ENCODE measurements around a stretch of chr11.

- PRO-cap = no peak
Measured at GRCh38 chr11:95794817-95795405, 4.6 kb downstream of the CEP57 start.

- PRO-cap = no peak
Measured at GRCh38 chr11:96134421-96135152, 208.4 kb downstream of the MAML2 start.

- PRO-cap = no peak
Measured at GRCh38 chr11:96194071-96194814, 148.8 kb downstream of the MAML2 start.

DNA sequence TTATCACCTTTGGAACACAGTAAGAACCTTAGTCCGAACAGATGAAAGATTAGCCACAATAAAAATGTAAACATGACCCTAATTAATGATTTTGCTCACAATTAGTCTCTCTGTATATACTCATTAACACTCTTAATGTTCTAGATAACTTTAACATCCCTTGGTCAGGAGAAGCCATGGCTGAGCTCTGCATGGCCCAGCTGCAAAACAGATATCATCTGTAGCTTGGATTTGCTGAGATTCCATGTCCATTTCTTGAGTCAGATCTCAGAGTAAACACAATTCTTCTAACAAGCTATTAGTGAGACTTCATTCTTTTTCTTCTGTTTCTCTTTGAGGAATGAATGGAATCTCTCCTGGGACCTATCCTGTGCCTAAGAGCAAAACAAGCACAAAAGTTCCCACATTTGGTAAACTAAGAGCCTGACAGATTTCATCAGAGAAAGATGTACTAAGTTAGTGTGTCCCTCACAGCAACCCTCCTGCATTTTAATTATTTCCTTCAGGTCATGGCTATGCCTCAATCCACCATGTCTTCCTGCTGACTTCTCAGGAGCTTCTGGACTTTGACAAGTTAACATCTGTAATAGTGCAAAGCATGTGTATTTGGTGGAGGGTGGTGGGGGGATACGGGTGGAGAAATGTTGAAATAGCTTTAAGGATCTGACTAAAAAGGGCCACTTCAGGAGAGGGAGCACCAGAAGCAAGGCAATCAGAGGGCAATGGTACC, 142.7 kb downstream of the MAML2 start:
- PRO-cap = no peak

DNA sequence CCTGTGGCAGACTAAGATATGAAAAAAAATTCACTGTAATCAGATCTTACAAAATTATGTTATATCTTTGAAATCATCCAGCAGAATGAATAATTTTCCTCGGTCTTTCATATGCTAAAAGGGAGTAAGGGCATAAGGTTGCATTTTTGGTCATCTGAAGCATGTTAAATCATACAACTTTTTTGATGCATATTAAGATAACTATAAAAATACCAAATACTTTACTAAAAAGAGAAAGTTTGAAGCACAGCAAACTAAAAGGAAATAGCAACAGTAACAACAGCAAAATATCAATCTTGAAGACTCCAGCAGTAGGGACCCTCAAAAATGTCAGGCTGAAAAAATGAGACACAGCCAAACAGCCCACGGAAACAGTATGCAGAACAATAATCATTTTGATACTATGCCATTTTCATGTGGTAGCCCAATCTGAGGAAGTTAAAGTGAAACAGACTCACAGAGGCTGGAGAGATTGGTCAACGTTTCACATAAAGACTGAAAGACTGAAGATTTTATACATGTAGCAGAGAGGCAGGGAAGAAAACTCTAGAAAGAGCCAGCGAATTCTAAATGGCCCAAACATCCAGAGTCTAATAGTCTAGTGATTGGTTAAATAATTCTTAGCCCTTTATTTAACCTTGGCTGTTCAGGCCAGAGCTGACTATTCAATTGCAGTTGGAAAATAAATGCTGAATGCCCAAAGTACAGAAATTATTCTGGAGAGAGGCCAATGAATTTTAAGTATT, 49.5 kb downstream of the MAML2 start:
- PRO-cap = no peak

GRCh38 chr11:96306344-96306874, 36.6 kb downstream of the MAML2 start:
- PRO-cap = no peak

- PRO-cap = no peak
Measured at GRCh38 chr11:96308883-96309407, 34.0 kb downstream of the MAML2 start.

DNA sequence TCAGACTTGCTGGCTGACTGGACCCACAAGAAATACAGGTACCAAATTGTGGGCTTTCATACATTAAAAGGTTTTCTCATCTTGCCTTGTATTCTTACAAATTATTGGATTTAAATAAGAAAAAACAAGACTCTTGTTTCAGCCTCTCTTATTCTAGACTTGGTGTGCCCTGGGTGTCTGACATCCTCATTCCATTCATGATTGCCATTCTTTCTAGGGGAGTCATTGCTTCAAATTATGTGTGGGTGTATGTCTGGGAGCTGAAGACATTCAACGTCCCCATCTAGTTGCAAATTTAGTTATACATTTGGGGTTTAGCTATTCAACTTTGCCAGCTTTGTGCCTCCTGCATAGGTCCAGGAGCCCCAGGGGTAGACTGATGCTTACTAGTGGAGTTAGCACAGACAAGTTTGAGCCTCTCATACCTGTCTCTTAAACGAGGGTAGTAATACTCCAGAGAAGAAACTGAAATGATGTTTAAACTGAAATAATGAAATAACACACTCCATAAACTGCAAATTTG, 18.0 kb downstream of the MAML2 start:
- PRO-cap = no peak

GRCh38 chr11:96339216-96340231, 3.5 kb downstream of the MAML2 start:
- PRO-cap = unidirectional peak, plus-strand start at chr11:96339441

GRCh38 chr11:97474293-97474524, 1084.4 kb downstream of the JRKL start:
- PRO-cap = no peak

DNA sequence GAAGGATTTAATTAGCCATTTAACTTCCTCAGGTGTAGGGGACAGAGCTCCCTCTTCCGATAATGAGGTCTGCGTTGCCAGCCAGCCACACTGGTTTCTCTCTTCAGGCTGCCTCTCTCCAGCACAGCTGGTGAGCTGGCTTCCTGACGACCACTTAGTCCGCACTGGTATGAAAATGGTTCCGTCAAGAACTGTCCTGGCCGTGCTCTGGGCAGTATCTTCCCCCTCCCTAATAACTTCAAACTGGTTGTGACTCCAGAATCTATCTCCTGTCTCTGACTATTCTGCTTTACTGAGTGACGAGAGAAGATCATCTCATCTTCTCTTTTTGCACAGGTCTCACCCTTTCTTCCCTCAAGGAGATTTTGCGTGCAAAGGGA, 49.2 kb downstream of the CNTN5 start:
- PRO-cap = no peak

DNA sequence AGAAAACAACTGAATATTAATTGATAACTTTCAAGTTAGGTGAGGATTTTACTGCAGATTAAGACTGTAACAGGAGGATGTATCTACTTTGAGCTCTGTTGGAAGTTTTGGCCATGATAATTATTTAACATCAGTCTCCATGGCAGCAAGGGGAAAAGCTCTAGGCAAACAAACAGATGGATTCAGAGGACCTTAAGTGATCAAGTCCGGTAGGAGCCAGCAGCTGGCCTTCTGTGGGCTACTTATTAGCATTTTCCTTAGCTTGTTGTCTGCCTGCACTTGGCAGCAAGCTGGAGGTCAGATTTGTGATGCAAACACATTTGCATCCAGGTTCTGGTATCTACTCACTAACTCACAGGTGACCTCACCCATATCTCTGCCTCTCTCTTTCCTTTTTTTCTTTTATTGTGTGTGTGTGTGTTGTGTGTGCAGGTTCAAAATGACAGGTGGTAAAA, 32.2 kb downstream of the ARHGAP42 start:
- PRO-cap = no peak

DNA sequence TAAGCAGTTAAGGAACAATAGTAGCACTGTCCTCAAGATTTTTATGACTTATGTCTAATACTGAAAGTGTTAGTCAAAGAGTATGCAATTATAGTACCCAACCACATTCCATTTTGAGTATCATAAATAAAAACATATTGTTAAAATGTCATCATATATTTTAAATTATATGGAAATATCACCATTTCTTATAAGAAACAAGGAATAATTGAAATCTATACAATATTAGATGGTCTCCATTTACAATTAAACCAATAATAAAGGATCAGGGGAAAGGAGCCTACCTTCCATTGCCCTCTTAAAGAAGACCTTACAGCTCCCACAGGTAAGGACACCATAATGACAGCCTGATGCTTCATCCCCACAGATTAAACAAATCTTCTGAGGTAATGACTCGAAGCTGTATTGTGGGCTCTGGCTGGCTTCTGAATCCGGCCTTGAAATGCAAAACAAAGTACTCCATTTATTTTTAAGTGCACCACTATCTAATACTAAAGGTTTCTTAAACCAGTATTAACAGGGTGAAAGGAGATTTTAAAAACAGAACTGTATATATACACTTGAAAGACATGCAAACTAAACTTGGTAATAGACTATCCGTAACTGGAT, 3.8 kb downstream of the PGR start:
- PRO-cap = no peak

DNA sequence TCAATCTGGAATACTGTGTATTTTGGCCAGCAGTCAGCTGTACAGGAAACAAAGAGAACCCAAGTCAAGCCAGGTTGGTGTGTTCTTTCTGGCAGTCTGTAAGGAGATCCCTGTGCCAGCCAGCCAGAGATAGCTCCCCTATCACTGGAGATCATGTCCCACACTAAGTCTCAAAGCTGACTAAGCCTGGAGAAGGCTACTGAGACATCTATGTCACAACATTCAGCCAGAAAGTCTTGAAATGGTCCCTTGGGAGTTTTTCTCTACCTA, 142.0 kb downstream of the TRPC6 start:
- PRO-cap = no peak

DNA sequence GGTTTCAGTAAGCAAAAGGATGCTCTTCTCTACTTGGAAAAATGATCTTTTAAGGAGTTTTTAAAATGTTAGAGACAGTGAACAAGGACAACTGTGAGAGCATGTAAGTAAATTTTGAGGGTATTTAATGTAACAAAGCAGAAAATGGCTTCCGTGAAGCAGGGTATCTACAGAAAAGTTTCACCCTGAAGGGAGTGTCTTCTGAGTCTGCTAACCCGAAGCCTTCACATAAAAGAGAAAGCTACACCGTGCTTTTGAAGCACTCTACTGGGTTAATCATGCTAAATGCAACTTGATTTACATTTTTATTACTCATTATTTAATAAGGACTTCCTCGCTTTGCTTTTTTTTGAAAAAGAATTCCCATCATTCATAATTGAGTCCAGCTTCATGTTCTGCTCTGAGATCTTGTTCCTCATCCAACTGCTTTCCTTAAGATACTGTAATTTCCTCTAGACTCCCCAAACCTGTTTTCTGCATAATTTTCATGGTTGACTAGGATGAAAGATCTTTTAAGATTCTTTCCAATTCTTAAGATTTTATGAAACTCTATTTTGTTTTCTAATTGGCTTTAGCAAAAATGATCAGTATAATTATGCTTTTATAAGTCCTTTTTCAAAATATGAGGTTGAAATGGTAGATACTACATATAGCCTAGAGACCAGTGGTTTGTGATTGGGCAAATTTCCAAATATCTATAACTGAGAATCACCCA, 56.3 kb downstream of the YAP1 start:
- PRO-cap = no peak

DNA sequence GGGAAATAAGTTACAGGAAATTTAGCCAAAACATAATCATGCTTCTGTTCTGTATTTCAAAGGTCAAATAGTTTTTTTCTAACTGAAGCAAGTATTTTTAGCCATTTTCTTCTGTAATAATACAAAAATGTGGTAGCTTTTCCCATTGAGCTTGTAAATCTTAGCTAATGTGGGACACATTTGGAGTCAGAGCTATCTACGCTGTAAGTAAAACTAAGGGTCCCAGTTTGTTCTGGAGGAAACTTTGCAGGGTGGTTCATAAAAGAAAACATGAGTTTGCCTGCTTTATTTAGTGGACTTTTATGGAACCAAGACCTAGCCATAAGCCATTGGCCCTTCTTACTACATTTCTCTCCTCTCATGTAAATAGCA, 100.5 kb upstream of the BIRC3 start:
- PRO-cap = no peak

DNA sequence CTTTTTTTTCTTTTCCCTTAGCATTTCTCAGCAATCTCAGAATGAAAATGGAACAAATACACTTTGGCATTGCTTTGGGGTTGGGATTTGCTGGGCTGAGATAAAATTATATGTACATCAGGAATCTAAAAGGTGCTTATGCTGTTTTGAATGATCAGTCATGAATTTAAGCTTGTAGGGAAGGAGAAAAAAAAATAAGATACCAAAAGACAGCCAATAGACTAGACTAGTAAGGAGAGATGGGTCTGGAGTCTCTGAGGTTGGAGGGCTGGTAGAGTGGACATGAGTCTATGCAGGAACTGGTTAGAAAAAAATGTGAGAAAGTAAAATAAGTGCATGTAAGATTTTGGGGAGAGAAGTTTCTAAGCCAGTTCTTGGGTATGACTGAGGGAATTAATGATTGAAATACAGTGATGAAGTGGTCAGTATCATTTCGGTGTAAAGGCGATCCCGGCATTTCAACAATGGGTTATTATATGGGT, 96.8 kb upstream of the BIRC3 start:
- PRO-cap = no peak

GRCh38 chr11:102306671-102307224, 10.5 kb upstream of the BIRC3 start:
- PRO-cap = no peak

DNA sequence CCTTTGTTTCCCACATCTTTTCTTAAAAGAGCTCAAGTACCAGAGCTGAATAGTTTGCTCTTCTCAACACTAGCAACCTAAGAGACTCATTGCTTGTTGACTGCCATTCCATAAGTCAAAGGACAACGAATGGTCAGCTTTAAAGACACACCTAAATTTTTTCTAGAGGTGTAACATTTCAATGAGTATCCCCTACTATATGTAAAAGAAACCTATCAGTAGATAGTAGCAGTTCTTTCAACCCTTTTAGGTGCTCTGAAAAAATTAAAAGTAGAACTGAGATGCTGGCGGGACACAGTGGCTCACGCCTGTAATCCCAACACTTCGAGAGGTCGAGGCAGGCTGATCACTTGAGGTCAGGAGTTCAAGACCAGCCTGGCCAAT, 34.0 kb downstream of the BIRC2 start:
- PRO-cap = no peak

GRCh38 chr11:102458419-102458940, 5.9 kb upstream of the TMEM123 start:
- PRO-cap = no peak

Measured in SP-49 (cell line).